ENCODE measurements around a stretch of chr17.

- PRO-cap = no peak
These were observed 28.3 kb downstream of the SEC14L1 start for GRCh38 chr17:77168972-77169528.

DNA sequence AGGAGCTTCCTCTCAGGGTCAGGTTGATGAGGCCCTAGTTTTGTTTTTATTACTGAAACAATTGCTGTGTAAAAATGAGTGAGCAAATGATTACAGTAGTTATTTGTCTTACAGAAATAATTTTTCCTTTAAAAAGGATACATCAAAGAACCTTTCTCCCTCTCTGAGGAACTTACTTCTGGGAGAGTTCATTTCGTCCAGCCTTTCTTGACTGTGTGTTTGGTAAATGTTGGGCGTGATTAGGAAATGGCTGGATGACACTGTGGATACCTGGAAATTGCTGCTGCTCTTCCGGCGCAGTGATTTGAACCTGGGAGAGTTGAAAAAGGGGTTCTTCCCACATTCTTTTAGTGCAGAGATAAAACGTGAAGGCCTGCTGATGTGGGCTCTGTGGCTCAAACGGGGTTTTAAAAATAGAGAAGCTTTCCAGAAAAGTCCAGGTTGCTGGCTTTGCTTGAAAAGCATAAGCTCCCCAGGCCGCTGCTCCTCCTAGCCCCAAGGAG is 41.7 kb downstream of the SEC14L1 start:
- PRO-cap = no peak

DNA sequence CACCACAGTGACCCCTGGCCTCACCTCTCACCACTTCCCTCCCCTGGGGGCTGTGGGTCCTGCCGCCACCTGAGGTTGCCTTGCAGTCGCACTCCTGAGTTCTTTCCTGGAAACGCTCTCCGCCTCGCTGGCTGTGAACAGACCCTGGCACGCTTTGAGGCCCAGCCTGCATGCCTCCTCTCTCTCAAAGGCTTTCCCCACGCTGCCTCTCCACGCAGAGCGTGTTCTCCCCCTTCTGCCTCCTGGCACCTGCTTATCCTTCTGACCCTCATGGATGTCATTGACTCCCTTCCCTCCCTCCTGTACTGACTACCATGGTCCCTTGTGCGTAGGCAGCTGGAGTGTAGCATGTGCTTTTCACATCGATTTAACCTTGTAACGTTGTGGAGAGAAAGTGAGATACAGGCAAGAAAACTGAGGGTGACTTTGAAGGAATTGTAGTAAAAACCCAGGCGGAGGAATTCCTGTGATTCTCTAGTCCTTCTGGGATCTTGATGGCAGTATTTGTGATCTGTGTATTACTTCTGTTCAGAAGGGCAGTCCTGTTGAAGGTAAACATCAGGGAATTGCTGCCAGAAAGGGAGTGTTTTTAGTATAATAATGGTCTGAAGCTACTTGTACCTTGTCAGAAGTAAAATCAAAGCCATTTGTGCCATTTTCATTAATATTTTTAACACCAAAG is 45.6 kb downstream of the SEC14L1 start:
- PRO-cap = no peak

DNA sequence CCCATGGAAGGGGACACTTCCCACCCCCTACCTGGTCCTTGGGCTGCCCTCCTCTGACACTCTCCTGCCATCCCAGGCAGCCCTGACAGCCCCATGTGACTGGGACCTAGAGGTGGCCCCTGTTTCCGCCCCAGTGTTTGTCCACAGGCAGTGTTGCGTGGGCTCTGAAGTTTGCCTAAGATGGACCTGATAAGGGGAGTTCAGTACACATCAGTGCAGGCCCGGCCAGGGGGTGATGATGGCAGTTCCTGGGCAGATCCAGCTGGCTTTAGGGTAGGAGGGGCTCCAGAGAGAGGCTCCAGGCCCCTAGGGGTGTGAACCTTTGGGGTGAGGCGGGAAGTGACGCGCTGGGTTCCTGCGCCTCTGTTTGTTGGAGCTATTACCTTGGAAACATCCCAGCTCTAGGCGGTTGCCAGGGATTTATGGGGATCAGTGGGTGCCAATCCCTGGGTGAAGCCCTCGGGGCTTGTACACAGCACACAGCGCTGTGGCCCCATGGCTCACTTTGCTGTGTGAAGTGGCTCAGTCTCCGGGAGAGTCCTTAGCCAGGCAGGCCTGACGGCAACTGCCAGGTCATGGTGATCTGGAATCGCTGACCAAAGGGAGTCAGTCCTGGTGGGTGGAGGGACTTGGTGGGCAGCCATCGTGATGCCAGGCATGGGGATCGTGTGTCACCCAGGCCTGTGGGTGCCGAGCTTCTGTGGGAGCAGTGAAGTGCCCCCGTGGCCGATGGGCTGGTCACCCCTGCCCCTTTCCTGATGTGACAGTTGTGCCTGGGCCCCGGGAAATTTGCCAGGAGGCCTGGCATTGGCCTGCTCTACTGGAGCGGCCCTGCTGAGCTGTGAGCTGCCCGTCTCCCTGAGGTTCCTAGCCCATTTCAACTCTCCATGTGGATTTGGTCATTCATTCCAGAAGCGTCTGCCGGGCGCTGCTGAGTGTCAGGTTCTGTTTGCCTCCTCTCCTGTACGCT is 5.6 kb downstream of the SEPTIN9 start:
- PRO-cap = no peak

DNA sequence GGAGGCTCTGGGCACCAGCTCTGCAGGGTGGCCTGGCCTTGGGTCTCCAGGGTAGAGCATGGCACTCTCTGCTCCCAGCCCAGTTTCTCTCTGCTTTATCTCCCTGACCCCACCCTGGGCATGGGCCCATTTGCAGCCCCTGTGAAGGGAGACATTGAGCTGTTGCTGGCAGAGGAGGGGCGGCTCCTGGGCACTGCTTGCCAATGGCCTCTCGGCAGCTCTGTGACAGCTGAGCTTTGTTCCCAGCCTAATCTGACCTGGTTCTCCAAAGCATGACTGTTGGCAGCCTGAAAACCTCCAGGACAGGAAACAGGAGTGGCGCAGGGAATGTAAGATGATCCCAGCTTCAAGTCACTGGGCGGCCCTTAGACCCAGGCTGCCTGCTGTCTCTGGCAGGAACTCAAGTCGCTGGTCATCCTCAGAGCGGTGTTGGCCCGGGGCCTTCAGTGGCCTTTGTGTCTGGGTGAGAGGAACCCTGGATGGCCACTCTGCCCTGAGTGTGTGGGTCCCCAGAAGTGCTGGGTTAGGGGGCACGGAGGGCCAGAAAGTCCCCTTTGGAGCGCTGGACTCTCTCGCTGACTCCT is 6.3 kb downstream of the SEPTIN9 start:
- PRO-cap = no peak

- PRO-cap = no peak
These were observed 23.9 kb downstream of the SEPTIN9 start for GRCh38 chr17:77305087-77305626.

DNA sequence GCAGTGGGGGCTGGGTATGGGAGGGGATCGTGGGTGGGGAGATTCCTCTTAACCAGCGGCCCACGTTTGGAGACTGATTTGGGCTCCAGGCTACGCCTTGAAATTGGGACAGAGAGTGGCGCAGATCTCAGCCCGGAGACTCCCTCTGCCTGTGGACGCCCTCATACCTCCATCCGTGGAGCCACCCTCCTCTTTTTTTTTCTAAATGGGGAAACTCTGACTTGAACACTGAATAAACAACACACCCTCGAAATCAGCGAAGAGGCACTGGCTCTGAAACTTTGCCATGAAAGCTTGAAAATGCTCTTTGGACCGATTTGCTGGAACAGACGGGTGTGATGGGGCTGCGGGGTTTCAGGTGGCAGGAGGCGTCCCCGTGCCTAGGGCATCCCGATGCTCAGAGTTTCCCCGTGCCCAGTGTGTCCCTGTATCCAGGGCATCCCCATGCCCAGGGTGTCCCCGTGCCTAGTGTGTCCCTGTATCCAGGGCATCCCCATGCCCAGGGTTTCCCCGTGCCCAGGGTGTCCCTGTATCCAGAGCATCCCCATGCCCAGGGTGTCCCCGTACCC is 46.3 kb downstream of the SEPTIN9 start:
- PRO-cap = no peak

DNA sequence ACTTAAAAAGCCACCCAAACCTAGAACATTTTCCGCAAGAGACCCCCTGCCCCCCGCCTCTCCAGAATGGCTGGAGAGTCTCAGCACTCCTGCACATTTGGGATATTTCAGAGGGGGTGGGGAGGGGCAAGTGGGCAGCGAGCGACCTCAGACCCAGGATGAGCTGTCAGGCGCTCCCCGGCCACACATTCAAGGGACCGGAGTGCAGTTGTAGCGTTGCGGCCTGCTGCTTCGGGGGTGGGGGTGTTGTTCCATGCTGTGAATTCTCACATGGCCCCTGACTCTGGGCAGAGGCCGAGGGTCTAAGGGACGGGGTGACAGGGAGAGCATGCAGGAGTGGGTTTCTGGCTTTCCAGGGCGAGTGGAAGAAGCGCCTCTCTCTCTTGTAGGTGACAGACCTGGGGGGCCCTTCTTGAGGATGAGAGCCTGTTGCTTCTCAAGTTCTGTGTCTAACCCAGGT is 90.6 kb downstream of the SEPTIN9 start:
- PRO-cap = no peak

- PRO-cap = no peak
These were observed 128.5 kb downstream of the SEPTIN9 start for GRCh38 chr17:77409757-77410292.

- PRO-cap = no peak
These were observed 190.6 kb downstream of the SEPTIN9 start for GRCh38 chr17:77471667-77472540.

GRCh38 chr17:77572014-77572691 is 290.9 kb downstream of the SEPTIN9 start:
- PRO-cap = no peak

DNA sequence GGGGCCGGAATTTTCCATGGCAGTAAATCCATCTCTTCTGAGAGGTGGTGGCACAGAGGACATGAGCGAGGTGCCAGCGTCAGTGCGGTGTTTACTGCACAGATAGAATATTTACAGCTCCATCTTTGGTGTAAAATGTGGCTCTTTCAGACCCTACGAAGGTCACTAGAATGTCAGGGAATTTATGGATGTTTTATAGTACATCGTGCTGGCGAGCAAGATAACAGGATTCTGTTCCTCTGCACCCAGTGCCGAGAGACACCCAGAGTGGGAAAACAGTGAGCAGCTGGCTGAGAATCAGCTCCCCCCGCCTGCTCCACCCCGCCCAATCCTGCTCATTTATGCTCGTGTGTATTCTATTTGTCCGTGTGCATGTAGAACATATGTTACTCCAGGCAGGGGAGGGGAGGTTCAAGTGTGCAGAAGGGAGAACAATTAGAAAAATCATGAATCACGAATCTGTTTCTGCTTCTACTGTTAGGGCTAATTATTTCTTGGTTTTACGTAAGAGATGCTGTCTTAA is 301.4 kb upstream of the TNRC6C start:
- PRO-cap = no peak

GRCh38 chr17:77677516-77678158 is 280.9 kb upstream of the TNRC6C start:
- PRO-cap = no peak

GRCh38 chr17:77734343-77734994 is 224.0 kb upstream of the TNRC6C start:
- PRO-cap = no peak

- PRO-cap = no peak
These were observed 88.8 kb upstream of the TNRC6C start for GRCh38 chr17:77869482-77870282.

DNA sequence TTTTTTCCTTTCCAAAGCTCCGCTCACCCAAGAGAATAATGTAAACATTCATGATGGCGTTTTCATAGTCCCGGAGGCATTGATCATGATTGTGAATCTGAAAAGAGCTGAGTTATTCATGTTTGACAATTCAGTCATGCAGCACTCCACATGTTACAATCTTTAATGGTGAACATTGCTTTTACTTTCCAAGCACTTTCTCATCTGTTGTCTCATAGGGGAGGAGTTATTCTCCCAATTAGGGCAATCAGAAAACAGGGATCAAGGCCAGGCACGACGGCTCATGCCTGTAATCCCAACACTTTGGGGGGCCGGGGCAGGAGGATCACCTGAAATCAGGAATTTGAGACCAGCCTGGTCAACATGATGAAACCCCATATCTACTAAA is 70.2 kb upstream of the TNRC6C start:
- PRO-cap = no peak

DNA sequence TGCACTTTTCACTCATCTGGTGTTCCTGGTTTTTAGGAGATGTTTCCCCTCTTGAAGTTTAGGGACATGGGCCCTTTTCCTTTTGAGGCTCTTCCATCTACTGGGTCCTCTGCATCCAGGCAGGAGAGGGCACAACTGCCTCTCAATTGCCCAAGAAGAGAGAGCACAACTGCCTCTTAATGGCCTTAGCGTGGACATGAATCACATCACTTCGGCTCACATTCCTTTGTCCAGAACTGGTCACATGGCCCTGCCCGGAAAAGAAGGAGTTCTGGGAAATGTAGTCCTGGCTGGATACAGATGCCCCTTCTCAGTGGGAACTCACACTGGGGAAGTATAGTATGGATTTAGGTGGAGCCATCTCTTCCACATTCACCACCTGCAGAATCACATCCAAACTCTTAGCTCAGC is 9.7 kb upstream of the TNRC6C start:
- PRO-cap = no peak

DNA sequence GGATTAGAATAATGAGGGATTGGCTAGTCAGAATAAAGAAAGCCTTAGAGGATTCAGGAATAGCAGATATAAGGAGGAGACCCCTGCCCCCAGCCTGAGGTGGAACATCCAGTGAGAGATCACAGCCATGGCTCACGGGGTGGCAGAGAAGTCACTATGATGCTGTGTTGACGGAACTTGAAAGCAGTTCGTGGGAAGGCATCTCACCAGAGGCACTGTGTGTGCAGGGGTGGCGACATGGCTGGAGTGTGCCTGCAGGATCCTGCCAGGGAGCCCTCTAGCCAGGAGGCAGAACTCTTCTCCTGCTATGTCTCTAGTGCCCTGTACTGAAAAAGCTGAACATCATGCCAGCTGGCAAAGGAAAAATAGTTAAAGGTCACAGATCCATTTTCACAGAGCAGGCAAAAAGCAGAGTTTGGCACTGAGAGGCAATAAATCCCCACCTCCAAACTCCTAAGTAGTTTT is 36.6 kb downstream of the TNRC6C start:
- PRO-cap = no peak

DNA sequence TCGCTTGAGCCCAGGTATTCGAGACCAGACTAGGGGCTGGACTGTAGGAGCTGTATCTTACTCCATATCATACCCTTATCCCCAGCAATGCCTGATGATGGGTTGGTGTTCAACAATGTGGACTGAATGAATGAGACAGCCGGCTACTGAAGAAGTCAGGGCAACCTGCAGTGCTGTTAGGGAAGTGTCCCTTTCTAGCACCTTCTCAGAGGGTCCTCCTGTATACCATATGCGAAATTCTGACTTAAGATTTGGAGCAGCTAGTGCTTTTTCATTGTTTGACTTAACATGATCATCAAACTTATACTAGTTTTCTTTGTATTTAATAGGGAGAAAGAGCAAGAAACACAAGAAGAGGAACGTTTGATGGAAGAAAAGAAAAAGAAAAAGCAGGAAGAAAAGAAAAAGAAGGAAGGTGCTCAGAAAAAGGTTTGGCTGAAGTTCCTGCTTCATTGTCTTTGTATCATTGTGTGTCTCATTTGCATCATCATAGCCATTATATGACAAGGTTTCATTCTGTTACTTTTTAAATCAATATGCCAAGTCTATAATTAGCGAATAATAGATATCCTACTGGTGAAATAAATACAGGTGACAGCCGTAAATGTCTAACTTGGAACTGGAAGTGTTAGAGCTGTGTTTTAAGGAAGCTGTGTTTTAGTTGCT is 45.5 kb downstream of the TNRC6C start:
- PRO-cap = no peak

DNA sequence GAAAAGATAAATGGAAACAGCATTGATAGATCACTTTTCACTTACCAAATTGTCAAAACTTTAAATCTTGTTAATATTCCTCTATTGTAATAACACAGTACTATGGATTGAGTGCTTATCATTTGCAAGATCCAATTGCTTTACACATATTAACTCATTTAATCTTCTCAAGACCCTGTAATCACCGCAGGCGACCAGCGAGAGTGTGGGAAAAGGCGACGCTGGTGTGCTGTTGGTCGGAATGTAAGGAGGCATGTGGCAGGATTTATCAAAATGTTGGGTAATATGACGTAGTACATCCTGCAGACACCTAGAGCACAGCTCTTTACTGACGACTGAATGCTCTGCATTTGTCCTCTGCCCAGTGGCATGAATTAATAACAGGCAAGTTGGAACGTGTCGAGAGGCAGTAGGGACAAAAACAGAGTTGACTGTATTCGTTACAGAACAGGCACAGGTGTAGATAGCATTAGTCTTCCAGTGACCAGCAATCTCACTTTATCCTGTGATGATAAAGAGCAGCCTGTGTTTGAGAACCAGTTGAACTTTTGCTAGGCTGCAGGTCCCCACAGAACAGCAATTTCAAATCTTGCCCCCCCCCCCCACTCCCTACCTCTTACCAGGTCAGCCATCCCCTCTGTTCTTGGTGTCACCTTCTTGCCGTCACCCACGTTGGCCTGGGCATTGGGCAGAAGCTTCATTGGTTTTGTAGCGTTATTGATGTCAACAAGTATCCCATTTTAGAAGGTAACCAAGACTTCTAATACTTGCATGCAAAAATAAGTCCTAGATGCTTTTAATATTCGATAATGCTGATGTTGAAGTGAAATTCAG is 80.4 kb downstream of the TNRC6C start:
- PRO-cap = no peak